T-cell (primary cell): ENCODE data around the genes UGT2B15 and UGT2B10.

DNA sequence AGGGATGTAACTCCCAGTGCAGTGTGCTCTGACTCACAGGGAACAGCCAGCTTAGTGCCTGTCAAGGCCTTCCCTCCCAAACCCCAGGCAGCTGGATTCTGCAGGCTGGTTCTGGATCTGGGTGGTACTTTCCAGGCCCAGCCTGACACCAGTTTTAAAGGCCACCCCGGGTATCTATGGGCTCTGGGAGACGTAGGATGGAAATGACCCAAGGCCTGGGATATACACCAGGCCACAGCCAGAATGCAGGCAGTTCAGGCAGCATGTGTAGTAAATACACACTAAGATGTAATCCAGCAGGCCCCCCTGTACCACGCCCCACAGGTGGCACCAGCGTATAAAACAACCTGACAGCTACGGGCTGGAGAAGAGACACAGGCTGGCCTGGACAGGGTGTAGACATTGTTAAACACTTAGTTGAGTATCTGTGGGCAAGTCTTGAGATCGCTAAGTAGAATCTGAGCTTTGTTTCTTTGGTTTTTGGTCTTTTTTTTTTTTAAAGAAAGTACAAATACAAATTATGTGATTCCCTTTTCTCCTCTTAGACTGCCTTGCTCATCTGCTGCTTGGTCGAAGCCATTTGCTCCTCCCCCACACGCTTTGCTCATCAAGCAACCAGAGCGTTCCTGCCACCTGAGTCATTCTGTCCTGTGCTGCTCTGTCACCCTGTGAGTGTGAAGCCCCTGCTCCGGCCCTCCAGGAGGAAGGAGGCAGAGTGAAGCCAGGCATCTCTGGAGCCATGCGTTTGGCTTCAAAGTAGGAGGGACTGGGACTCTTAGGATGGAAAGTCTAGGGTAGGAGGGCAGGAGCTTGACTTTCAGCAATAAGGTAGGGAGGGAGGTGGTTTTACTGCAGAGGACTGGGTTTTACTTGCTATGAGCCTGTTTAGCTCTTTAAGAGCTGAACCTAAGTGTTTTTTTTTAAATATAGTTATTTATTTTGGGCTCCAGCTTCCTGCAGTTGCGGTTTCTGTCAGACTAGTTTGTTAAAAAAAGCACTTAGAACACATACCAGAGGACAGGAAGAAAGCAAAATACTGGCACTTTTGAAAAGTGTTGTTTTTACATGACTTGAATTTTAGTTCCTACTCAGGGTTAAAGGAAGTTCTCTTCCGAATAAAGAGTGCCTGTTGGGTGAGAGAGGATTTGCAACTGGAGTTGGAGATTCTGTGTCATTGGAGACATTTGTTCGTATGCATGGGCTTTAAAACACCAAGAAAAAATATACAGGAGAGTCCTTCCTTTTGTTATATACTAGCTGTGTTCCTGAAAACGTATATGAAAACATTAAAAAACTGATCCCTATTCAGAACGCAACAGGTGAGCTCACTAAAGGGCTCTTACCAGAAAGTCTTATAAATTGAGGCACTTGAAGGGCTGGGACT lies 63.7 kb downstream of the SPINK2 start:
- PRO-cap, 7 experiments, result peak in 2 of 7 experiments; most common plus-strand start position 366 of the sequence (in 2); most common minus-strand start position 569 of the sequence (in 1)

DNA sequence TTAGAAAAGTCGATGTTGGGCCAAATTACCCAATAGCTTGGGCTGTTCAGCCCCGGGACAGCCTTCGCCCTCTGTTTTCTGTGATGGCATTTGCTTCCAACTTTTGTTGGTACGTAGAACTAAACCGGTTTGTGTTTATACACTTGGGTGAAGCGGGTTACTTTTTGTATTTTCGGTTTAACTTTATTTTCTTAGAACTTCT lies 1.7 kb downstream of the REST start:
- PRO-cap, 7 experiments, result peak in 3 of 7 experiments; most common plus-strand start position 106 of the sequence (in 1); most common minus-strand start position 78 of the sequence (in 3)

DNA sequence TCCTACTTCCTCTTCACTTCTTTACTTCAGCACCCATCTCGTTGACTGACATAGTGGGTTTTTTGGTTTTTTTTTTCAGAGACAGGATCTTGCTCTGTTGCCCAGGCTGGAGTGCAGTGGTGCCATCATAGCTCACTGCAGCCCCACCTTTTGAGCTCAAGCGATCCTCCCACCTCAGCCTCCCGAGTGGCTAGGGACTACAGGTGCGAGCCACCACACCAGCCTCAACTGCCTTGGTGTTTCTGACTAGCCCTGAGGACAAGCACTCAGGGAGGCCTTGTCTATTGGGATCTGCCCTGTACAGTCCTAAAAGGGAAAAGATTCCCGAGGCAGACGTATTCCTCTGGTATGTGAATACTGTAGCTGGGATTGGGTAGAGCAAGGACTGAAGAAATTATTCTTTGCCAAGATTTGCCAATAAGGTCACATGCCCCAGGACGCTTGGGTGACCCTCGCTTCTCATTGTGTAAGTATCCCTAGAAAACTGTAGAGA lies 58.7 kb downstream of the POLR2B start:
- PRO-cap, 7 experiments, result no peak in any of the 7 experiments

GRCh38 chr4:57050907-57051493 lies 59.2 kb downstream of the IGFBP7 start:
- PRO-cap, 7 experiments, result no peak in any of the 7 experiments

- PRO-cap, 7 experiments, result no peak in any of the 7 experiments
Measured at GRCh38 chr4:57084796-57085765, 25.1 kb downstream of the IGFBP7 start.

GRCh38 chr4:57109144-57109452 lies 1.1 kb downstream of the IGFBP7 start:
- PRO-cap, 7 experiments, result no peak in any of the 7 experiments

DNA sequence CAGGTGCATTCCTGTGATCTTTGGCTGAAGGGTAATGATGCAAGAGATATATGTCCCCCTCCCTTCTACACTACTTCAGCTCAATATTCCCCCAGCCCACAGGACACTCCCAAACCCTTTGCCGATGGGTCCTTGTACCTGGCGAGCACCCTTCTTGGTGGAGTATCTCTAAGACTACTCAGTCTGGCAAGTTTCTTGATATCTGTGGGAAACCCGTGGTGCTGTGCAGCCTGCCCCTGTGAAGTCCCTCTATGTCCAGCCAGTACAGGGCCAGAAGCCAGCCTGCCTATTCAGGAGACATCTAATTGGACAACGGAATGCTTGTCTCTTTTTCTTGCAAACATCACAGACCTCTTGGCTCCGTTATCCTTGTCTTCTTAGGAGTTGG lies 3.6 kb upstream of the IGFBP7 start:
- PRO-cap, 7 experiments, result no peak in any of the 7 experiments

- PRO-cap, 7 experiments, result no peak in any of the 7 experiments
Measured at GRCh38 chr4:57119001-57120054, 9.1 kb upstream of the IGFBP7 start.

DNA sequence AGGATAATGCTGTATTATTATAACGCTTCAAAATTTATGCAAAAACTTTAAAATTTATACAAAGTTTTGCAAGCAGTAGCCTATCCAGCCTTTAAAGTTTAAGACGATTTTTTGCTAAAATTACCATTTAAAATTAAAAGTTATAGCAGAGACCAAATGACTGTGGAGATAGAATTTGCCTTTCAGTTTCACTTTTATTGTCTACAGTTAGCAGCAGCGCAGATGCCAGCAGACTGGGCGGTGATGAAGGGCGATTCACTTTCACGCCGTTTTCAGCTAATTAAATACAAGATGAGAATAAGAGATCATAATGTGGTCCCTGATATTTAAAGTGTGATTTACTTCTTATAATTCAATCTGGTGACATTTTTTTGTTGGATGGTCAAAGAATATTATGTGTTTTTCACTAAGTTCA lies 1381.5 kb upstream of the ADGRL3 start:
- PRO-cap, 7 experiments, result no peak in any of the 7 experiments

- PRO-cap, 7 experiments, result no peak in any of the 7 experiments
Measured at GRCh38 chr4:63250160-63250751, 1159.0 kb downstream of the TECRL start.

DNA sequence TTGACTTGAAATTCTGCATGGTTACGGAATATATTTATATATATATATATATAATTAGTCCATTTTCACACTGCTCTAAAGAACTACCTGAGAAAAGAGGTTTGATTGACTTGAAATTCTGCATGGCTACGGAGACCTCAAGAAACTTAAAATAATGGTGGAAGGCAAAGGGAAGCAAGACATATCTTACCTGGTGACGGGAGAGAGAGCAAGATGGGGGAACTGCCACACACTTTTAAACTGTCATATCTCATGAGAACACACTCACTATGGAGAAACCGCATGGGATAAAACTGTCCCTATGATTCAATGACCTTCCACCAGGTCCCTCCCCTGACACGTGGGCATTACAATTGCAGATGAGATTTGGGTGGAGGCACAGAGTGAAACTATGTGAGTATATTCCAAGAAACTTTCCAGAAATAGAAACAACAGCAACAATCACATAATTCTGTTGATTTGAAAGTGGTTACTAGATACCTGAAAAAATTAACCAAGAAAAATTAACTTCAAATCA lies 879.7 kb downstream of the TECRL start:
- PRO-cap, 7 experiments, result no peak in any of the 7 experiments

- PRO-cap, 7 experiments, result no peak in any of the 7 experiments
Measured at GRCh38 chr4:63532847-63533235, 876.4 kb downstream of the TECRL start.

GRCh38 chr4:64608542-64609023 lies 199.3 kb upstream of the TECRL start:
- PRO-cap, 7 experiments, result no peak in any of the 7 experiments

- PRO-cap, 7 experiments, result no peak in any of the 7 experiments
Measured at GRCh38 chr4:65668037-65668992, 2.0 kb downstream of the EPHA5 start.

DNA sequence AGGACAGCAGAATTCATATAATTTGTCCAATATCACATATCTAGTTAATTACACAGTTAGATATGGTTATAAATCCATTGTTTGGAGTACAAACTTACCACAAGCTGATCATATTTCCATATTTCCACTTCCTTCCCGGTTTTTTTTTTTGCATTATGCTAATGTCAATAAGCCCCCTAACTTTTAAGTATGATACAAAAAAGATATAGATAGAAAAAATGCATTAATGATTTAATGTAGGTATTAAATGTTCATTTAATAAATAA lies 569.1 kb upstream of the EPHA5 start:
- PRO-cap, 7 experiments, result no peak in any of the 7 experiments

- PRO-cap, 7 experiments, result no peak in any of the 7 experiments
Measured at GRCh38 chr4:67697865-67698480, 3.0 kb downstream of the UBA6 start.

GRCh38 chr4:68569448-68569971 lies 6.6 kb downstream of the UGT2B17 start:
- PRO-cap, 7 experiments, result no peak in any of the 7 experiments

DNA sequence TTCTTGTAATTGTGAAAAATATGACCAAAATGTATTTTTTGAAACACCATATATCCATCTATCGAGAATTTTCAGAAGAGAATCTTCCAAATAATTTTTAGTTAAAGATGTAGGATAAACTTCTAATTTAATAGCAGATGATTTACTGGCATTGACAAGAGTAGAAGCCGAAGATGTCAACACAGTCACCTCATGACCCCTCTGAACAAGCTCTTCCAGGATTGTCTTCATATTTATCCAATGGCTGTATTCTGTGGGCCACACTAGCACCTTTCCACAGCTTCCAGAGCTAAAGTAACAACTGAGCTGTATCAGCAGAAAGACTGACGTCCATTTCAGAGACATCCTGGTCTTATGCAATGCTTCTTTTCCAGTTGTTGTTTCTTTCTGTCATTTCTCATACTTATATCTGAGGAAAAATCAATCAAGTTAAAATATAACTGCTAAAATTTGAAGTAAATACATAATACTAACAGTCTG lies at the start of gene UGT2B15:
UGT2B15 (minus strand) TSS at position 379 of the 480 bp plus-strand sequence.
- PRO-cap, 7 experiments, result no peak in any of the 7 experiments

- PRO-cap, 7 experiments, result no peak in any of the 7 experiments
Measured at GRCh38 chr4:68815817-68816303, at the start of gene UGT2B10. UGT2B10 (plus strand) TSS chr4:68815994.

GRCh38 chr4:68861168-68861391 lies 45.3 kb downstream of the UGT2B10 start:
- PRO-cap, 7 experiments, result no peak in any of the 7 experiments